ENCODE measurements around the genes RAB20 and CARS2.

GRCh38 chr13:110330520-110331054, 23.5 kb downstream of the COL4A2 start:
- PRO-cap = no peak

GRCh38 chr13:110387932-110388570, 81.0 kb downstream of the COL4A2 start:
- PRO-cap = unidirectional peak, plus-strand start at chr13:110388254

DNA sequence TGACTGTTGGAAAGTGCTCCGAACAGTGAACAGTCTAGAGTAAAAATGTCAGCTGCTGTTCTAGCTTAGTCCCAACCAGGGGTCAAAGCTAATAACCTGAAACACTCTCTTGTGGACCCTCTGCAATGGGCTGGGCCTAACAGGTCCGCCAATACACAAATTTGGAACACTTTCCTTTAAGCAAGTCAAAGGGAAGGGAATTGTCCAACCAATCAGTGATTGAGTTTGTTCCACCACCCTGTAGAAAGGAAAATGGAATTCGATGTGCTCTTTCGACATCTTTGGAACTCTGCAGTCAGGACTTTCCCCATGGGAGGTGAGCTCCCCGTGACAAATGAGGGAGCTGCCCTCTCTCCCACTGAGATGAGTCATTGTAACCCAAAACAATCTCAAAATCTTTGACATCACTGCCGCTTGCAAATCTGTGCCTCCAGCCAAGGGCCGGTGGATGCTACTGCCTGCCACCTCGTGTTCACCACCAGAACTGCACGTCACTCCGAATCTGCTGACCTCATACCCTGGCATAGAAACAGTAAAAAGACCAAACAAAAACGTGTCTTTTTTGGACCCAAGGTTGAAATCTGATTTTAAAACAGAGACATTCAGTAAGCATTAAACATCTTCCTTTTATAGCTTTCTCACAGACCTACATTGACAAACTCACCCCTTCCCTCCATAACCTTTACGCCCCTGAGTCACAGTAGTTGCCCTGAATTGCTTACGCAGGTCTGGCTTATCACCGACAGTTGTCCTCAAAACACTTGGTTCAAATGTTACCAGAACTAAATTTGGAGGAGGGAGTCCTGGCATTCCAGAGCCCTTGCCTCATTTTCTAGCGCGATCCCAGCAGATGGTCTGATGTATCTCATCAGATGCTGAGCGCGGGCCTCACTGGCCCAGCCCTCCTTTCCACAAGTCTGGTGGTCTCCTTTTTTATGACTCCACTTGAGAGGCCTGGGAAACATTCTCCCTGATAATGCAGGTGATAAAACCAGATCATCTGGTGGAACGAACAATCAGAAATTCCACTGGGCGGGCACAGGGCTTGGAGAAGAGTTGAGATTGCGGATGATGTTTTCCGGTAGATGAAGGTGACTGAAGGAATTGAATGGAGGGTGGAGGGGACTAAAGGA, 105.2 kb downstream of the COL4A2 start:
- PRO-cap = no peak

DNA sequence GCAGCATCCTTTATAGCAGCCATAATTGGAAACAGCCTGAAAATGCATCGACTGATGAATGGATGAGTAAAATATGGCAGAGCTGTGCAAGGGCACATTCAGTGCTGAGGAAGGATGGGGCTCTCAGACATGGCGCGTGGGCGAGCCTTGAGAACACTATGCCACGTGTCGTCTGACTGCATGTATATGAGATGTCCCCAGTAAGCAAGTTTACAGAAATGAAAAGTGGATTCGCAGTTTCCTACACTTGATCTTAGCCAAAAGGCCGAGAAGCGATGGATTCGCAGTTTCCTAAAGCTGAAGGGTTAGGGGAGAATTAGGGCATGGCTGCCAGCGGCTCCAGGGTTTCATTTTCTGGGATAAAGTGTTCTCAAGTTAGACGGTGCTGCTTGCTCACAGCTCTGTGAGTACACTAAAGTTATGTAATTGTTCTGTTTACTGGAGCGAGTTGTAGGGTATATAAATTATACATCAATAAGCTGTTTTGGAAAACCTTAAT, 78.0 kb downstream of the RAB20 start:
- PRO-cap = no peak

DNA sequence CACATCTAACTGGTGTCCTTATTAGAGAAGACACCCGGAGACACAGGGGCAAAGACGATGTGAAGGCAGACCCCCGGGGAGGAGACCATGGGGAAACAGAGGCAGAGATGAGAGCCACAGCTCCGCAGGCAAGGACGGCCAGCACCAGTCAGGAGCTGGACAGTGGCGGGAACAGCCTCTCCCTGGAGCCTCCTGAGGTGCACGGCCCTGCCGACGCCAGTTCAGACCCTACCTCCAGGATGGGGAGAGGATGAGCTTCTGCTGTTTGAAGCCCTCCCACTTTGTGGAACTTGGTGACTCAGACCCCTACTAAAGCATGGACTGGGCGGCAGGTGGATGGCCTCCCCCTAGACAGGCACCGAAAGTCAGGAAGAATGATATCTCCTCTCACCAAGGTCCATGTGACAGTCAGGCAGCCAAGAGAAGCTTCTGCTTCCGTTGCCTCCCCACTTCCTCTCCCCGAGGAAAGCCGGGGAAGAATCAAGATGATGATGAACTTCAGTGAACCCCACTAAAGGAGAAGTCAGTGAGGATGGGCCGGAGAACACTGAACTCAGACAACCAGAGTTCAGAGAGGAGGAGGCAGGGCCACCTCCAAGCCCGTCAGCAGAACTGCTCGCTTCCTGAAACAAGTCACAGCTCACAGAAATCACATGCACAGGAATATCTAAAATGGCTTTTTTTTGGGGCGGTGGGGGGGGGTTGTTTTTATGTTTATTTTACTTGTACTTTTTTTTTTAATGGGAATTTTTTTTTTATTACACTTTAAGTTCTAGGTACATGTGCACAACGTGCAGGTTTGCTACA, 25.3 kb downstream of the RAB20 start:
- PRO-cap = no peak

DNA sequence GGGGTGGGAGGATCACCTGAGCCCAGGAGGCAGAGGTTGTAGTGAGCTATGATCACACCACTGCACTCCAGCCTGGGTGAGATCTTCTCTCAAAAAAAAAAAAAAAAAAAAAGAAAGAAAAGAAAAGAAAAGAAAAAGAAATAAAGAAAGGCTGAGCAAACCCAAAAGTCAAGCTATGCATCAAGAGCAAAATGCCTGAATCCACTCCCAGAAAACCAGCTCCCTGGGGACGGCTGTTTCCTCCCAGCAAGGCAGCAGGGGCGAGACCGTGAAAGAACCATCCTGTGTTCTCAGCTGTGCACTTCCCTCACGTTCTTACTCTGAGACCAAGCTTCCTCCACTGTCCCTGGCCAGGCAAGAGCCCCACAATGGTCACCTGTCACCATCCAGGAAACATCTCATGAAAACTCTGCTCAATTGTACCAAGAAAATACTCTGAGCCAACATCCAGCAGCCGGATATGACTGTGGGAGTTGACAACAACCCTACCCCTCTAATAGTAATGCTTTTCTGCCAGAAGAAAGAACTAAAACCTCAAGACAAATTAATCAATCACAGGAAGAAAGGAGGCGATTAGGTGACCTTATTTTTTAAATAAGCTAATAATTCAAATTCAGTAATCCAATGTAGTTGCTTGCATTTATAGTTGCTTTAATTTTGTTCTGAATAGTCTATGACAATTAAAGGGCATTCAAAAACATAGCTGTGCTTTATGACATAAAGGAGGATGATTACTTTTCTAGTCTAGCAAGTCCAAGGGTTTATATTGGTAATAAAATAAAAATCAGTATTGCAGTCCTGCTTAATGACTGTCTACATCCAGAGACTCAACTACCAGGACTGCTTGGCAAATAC, 22.8 kb downstream of the RAB20 start:
- PRO-cap = no peak

GRCh38 chr13:110555096-110556153, 6.1 kb downstream of the RAB20 start:
- PRO-cap = no peak

DNA sequence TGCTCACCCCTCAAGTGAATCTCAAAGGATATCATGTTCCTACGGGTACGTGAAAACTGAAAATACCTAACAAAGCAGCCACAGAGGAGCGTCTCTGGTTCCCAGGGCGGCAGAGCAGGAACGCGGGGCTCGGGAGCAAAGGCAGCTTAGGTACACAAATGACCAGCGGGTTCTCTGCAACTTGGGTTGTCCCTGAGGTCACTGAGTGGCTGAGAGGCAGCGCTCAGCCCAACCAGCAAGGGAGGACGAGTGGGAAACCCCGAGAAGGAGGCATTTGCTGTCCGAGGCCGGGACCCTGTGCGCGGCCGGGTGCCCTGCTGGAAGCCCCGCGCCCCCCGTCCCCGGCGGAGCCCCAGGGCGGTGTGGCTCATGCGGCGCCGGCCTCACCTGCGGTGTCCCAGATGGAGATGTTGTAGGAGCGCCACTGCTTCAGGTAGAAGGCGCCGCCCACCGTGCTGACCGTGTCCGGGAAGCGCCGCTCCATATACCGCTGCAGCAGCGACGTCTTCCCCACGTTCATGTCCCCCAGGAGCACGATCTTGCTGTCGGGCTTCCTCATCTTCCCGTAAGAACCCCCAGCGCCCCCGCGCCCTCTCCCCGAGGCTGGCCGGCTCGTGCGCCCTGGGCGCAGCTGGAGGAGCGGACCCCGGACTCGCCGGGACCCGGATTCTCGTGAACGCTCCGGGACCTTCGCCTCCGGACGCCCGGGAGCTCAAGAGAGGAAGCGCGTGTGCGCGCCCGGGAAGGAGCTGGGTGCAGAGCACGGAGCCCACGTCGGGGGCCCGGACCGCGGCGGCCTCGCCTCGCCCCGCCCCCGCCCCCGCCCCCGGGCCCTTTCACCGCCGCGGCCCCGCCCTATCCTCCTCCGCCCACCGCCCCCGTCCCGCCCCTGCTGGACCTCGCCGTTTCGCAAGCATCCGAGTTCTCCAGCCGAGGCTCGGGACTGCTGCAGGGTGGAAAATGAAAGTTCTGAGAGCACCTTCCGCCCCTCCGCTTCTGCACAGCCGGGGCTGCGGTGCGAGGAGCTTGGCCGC, at the start of gene RAB20:
Gene RAB20 (minus strand): TSS at position 762 of the 1,034 bp plus-strand sequence.
- PRO-cap = no peak

GRCh38 chr13:110576700-110577302, 15.3 kb upstream of the RAB20 start:
- PRO-cap = no peak

GRCh38 chr13:110628721-110629317, 13.5 kb downstream of the NAXD start:
- PRO-cap = unidirectional peak, minus-strand start at chr13:110629106

DNA sequence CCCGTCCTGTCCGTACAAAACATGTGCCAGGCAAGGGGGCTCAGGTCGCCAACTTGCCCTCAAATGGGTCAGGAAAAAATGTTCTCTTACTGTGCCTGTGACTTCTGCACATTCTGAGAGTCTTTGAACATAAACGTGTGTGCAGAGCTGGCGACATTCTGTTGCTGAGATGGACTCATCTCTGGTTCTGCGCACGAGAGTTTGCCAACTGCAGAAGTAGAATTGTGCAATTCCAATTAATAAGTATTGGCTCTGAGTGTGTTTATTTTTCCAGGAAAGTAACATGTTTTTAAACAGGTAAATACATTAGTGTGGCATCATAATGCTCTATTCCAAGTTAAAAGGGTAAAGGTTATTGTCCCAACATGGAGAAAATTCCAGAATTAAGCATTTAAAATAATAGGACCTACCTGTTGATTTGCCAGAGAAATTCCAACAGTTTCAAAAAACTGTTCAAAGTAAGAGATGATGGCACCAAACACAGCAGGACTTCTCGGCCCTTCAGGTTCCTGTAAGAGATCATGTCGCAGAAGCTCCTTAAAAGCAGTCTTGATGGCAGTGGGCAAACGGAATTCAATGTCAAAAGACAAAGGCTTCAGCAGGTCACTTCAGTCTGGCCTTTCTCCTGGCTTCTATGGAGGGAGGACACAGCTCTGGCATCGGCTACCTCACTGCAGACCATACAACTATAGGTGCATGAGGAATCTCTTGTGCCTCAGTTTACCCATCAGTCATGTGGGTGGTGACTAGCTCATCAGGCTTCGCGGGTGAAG, 28.8 kb downstream of the NAXD start:
- PRO-cap = no peak

DNA sequence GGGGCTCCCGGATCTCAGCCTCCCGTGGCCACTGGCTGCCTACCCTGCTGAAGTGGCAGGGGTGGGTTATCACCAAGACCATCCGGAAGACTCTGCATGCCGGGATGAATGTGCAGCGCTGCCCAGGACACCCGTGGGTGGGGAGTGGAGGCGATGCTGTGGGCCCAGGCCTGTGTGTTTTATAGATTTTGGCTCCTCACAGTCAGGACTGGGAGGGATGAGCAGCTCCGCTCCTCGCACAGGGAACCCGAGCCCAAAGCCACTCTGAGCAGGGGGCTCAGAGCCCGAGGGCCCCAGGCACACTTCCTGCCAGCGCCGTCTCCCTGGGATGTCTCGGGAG, 31.1 kb downstream of the NAXD start:
- PRO-cap = no peak

DNA sequence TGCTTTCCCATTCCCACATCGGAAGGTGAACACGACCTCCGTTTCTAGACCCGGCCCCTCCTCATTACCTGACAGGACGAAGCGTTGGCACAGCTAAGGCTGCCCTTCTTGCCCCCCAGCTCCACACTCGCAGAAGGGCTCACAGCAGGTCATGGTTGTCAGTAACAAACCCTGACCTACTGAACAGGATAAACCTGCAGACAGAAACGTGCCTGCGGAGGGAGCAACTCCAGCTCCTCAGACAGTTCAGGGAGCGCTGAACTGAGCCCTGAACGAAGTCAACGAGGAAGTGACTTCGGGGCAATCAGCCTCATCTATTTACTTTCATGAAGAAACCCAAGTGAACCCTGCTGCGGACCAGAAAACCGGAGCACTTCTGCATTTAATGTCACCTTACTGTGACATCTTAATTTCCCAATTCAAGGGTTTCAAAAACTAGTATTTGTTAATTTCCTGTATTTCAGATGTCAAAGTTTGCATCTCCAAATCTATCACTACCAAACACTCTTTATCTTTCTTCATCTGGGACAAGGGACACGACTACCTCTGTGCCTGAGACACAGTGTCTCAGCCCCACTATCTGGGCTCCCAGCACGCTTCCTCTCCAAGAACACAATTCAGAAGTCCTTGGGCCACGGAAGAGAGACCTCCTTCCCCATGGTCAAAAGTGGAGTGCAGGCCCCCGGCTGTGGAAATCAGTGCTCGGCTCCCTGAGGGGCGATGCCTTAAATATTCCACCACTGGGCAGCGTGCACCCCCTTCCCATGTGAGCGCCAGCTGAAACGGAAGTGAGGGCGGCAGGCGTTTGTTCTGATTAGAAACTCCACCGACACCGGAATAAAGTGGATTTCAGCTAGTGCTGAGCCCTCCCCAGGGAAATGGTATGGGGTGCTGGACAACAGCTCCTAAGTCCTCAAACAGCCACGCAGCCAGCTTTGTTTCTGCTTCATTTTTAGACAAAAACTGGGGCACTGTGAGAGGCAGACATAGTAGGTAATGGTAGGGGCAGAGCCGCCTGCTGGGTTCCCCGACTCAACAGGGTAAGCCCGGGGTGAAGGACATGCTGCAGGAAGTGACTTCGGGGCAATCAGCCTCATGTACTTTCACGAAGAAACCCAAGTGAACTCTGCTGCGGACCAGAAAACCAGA, 40.1 kb downstream of the CARS2 start:
- PRO-cap = no peak

GRCh38 chr13:110705717-110706657, at the start of gene CARS2:
Gene CARS2 (minus strand): TSS chr13:110706116.
- PRO-cap = bidirectional peak, plus-strand start at chr13:110706419, minus-strand start at chr13:110706116

DNA sequence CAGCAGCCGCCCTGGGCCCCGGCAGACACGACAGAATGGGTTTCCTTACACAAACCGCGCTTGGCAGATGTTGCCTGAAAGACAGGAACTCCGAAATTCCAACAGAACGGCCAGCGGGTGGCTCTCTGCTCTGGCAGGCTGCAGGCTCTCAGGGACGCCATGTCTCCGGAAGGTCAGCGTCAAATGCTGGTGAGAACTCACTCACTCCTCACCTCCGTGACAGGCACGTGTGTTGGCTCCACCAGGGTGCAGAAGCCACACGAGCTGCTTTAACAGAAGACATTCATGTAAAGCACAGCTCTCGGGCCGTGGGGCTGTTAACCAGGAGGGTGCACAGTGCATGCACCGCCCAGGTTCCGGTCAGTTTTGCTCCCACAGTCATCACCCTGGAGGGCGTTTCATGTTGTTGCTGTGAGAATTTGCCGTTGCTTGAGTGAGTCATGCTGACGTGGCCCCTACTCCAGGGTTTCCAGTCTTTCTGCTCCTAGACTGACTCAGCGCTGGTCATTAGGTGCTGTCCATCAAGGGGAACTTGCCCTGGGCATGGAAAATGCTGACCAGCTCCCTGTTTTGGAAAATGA, 44.9 kb downstream of the ANKRD10 start:
- PRO-cap = no peak

- PRO-cap = no peak
Observed at GRCh38 chr13:110870491-110870767, 44.4 kb downstream of the ANKRD10 start.

GRCh38 chr13:111046439-111047296, 68.4 kb upstream of the ARHGEF7 start:
- PRO-cap = no peak

DNA sequence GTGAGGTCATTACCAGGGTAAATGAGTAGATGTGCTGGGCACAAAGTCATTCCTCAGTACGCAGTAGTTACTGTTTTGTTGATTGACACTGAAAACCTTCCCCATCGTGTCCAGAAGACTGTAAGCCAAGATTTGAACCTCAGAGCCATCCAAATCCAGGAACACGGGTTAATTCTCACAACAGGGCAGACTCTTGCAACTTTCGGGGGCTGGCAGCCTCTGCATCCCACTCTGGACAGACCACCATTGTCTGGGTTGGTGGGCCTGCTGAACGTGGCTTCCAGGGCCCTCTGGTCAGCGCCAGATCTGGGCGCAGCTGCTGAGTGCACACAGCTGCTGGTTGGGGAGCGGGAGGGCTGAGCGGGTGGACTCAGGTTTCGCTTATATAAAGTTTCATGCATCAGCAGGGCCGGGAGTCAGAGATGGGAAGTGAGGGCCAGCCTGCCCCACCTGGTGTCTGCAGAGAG, 6.8 kb downstream of the ARHGEF7 start:
- PRO-cap = no peak

- PRO-cap = unidirectional peak, plus-strand start at chr13:111153393; bidirectional peak, plus-strand start at chr13:111153695, minus-strand start at chr13:111153637
Observed at GRCh38 chr13:111153065-111153806, 38.1 kb downstream of the ARHGEF7 start.

GRCh38 chr13:111168028-111168693, 53.1 kb downstream of the ARHGEF7 start:
- PRO-cap = no peak